Measurements from ENCODE around the gene AKAP1.

DNA sequence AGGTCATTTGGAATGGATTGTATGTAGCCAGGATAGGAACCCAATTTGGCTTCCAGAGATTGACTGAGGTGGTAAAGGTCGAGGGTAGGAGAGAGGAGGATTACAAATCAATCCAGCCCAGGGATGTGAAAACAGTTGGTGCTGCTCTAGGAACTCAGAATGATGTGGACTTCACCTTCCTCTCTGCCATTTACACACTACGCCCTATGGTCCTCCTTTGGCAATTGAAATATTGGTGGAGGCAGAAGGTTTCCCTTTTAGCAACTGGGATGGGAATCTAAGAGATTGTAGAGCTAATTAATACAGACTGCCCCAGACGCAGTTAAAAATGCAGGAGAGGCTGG, 108.5 kb upstream of the MMD start:
- PRO-cap: no peak

GRCh38 chr17:55731322-55732335, 9.0 kb upstream of the TMEM100 start:
- PRO-cap: unidirectional peak, plus-strand start at chr17:55731715; bidirectional peak, plus-strand start at chr17:55732202, minus-strand start at chr17:55732084

- PRO-cap: no peak
Measured at GRCh38 chr17:55833526-55833883, 82.7 kb downstream of the PCTP start.

GRCh38 chr17:56203473-56204004, 50.3 kb downstream of the ANKFN1 start:
- PRO-cap: no peak

GRCh38 chr17:56412524-56412914, 181.0 kb upstream of the NOG start:
- PRO-cap: no peak

DNA sequence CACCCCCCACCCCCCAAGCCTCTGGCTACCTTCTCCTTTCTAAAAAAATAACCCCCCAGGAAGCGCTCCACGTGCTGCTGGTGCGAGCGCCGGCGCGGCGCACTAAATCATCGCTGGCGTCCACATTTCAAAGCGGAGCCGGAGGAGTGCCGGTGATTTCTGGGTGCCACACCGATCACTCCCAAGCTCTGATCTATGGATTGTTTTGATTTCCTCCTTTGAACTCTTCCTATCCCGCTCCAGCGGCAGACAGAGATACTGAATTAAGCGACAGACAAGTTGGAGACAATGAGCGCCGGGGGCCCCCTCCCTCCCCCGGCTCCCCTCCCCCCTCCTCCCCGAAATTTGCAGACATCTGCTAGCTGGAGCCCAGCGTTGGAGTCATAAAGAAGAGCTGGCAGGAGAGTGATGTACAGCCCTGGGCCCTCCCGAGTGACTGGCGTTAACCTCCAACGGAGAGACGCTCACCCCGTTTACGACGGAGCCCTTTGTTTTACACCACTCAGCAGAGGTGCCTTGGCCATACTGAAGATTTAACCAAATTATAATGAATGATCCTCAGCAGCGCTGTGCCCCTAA, 85.1 kb downstream of the NOG start:
- PRO-cap: no peak

DNA sequence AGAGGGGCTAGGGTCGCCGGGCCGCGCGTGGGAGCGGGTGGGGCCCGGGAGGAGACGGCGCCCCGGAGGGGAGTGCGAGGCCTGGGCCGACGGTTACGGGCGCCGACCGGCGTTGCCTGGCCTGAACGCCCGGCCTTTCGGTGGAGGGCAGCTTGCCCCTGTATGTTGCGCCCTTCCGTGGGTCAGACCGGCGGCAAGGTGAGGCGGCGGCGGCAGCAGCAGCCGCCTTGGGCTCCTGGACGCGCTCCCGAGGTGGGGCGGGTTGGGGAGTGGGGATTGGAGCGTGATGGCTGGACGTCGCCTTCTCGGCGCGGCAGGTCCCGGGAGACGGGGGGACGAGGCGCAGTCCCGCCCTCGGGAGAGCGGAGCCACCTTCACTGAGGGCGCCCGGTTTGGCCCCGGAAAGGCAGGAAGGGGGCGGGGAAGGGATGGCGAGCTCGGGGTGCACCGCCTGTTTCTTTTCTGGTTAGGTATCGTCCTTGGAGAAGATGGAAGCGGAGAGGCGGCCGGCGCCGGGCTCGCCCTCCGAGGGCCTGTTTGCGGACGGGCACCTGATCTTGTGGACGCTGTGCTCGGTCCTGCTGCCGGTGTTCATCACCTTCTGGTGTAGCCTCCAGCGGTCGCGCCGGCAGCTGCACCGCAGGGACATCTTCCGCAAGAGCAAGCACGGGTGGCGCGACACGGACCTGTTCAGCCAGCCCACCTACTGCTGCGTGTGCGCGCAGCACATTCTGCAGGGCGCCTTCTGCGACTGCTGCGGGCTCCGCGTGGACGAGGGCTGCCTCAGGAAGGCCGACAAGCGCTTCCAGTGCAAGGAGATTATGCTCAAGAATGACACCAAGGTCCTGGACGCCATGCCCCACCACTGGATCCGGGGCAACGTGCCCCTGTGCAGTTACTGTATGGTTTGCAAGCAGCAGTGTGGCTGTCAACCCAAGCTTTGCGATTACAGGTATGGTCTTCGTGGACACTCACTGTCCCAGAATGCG, 651 bp downstream of the DGKE start:
- PRO-cap: unidirectional peak, plus-strand start at position 185 of the sequence; bidirectional peak, plus-strand start at position 482 of the sequence, minus-strand start at position 379 of the sequence; unidirectional peak, minus-strand start at position 654 of the sequence

GRCh38 chr17:56886271-56886790, 27.5 kb downstream of the TRIM25 start:
- PRO-cap: unidirectional peak, minus-strand start at chr17:56886545

DNA sequence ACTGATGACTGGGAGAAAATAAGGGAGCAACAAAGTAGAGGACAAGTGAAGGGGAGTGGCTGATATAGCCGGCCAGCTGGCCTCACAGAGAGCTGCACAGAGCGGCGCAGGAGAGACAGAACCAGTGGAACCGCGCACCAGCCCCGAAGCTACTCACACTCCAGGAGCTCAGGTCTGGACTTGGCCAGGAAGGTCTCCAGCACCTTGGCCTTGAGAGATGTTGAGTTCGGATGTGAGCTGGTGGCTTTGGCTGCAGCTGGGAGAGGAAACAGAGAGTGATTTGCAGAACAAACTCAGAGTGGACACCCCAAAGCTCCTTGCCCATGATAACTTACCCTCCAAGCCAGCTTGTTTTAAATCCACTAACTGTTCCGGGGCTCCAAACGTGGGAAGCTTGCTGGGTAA, 18.7 kb downstream of the TRIM25 start:
- PRO-cap: no peak

- PRO-cap: bidirectional peak, plus-strand start at chr17:56910304, minus-strand start at chr17:56910233
Measured at GRCh38 chr17:56909988-56910633, 3.7 kb downstream of the TRIM25 start.

GRCh38 chr17:56937641-56938036, 23.2 kb downstream of the COIL start:
- PRO-cap: no peak

DNA sequence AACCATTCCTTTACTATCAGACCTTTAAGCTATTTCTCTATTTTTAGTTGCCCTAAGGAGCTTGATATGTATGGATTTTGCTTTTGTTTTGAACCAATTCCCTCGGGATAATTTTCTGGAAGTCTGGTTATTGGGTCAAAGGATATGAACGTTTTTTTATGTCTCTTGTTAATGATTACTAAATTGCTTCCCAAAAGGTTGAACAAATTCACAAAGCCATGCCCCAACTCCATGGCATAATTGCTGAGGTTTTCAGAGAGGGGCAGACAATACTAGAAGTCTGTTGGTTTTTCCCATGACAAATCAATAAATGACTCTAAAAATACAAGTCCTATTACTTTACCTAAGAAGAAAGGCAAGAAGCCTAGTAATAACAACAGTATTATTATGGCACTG, 11.4 kb upstream of the AKAP1 start:
- PRO-cap: no peak

GRCh38 chr17:57084442-57085513, at the start of gene AKAP1:
Gene AKAP1 (plus strand): TSS chr17:57085246.
- PRO-cap: bidirectional peak, plus-strand start at chr17:57085277, minus-strand start at chr17:57085095

DNA sequence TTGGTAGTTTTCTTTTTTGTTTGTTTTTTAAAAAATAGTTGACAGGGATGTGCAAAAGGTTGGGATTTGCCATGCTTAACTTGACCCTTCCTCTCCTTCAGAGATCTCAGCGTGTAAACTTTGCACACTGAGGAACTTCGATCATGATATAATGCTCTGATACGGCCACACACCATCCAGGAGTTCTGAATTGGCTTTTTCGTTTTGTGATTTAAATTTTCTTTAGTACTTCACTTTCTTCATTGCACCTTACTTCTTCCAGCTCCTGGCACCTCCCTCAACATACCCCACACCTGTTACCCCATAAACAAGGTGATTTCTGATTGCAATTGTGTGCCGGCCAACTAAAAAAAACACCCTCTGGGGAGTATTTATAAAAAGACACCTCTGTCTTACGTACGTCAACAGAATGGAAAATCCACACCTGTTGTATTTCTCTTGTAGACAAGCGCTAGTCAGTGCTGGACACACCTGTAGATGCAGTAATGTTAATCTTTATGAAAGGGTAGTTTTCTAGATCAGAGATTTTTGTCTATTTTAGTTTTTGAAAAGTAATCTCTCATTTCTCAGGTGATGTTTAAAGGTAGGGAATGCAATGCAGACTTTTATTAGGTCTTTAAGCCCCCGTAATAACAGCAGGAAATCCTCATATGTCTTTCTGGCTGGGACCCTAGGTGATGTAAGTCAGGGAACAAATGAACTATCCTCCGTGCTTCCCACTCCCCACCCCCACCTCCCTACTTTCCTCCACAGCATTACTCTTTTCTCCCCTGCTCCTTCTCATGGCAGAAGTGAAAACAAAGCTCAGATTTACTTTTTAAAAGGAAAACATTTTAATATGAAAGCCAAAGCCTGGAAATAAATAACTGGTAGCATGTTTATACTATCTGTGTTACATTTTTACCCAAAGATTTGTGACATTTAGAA, 4.1 kb downstream of the MSI2 start:
- PRO-cap: no peak

DNA sequence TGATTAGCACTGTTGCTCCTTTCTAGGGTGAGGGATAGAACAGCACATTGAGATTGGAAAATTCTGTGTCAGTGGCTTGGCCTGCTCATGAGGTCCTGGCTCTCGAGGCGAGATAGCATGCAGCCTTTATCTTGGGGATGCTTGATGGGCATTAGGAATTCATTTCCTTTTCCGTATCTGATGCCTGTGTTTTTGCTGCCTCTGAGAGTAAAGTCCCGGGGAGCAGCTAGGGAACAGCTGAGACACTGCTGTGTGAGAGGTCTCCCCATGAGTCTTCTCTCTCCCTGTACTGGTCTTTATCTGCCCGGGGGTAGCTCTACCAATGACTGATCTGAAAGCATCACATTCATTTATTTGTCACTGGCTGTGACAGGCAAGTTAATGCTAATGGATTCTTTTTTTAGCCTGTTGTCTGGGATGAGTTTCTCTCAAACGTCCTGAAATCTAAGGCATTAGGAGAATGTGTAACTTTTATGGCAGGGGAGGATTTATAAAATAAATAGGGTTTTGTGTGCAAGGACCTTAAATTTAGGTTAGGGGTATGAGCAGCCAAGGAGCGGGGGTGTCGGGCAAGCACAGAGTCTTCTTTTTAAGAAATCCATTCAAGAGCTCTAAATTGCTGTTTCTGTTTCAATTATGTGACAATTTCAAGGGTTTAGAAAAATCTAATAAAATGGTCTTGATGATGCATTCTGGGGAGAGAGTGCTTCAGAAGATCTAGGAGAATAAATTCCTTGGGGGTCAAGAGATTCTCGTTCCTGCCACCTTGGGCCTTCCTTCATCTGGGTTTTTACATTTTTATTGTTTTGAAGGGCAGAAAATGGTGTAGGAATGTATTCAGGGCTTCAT, 14.7 kb downstream of the MSI2 start:
- PRO-cap: no peak

- PRO-cap: unidirectional peak, plus-strand start at chr17:57312091
Measured at GRCh38 chr17:57311806-57312319, 55.5 kb downstream of the MSI2 start.

DNA sequence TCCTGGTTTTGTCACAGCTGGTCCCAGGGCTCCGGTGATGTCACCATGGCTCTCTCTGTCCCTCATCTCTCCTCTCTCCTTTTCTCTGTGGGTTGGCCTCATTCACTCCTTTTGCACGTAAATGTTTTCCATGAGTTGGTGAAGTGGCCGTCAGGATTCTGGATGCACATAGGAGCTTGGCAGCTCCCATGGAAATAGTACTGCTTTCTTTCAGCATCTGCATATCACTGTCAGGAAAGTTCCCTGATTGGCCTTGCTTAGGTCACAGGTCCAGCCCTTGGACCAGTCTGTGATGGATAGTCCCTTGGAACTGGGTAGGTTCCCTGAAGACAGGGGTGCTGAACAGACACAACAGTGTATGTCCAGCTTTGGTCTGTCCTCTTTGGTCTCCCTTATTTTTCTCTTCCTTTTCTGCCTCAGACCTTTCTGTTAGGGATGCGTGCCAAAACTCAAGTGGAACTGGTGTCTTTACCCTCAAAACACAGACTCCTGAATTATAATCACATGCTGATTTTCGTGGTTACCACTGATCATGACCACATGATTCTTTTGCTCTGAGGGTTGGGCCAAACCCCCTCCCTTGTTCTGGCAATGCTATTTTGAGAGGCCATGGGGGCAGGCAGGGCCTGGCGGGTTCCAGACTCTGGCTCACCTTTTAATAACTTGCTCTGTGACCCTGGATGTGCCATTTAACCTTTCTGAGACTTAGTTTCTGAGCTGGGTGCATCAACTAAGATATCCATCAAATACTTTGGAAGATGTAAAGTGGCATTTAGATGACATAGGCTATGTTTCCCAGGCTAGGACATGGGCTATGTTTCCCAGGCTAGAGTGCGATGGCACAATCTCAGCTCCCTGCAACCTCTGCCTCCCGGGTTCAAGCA, 99.0 kb downstream of the MSI2 start:
- PRO-cap: no peak

GRCh38 chr17:57357769-57358534, 101.6 kb downstream of the MSI2 start:
- PRO-cap: no peak

DNA sequence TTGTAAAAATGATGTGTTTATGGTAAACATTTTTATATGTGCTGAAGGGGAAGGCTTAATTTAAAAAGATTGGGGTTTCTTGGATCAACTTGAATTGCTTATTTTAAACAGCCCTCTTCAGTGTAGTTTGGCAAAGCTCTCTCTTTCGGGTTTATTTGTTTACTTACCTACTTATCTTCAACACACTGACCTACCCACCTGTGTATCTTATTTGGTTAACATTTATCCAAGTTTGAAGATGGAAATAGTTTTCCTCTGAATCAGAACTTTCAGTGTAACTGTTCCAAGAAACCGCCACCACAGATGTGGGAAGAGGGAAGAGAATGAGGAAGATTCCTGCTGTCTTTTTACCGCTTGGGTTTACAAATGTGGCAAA, 115.7 kb downstream of the MSI2 start:
- PRO-cap: no peak

- PRO-cap: no peak
Measured at GRCh38 chr17:57408978-57409627, 152.8 kb downstream of the MSI2 start.